Mononuclear cell (primary cell): ENCODE data around the gene MORN2.

DNA sequence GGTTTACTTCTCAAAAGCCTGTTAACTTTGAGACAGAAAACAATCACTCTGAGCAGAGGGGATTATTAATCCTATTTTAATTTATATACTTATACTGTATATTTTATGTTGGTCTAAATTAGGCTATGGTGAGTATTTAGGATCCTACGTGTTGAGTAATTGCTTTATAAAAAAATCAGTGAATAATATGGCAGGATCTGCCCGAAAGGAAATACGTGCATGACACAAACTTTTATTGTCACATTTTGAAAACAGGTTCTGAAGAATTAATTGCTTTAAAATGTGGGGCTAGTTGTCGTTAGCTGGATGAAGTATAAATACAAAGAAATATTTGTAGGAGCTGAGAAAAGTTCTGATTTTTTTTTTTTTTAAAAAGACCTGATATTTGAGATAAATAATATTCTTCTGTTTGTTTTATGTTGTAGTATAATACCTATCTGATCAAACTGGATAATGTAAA is 54.6 kb downstream of the FEZ2 start:
- RRBS, result no CpG with 5 or more reads among the region's 4 CpGs

GRCh38 chr2:36820747-36821270 is 124.3 kb downstream of the VIT start:
- RRBS, result no CpG with 5 or more reads among the region's 4 CpGs

DNA sequence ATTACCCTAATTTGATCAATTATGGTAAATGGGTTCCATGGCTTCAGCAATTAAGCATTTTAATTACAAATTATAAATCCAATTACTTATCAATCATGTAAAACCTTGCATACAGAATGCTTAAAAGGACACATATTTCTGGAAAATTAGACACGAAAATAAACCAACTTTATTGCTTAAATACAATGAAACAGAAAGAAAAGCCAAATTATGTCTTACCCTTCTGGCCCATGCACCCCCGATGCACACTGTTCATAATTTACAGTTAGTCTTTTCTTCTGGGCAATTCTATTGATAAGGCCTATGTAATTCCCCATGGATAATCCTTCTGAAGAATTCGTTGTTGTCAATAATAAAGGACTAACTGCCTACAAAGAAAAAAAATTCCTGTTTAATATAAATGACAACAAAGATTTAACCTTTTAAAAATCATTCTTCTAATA is 15.4 kb downstream of the EIF2AK2 start:
- RRBS, result no CpG with 5 or more reads among the region's 3 CpGs

DNA sequence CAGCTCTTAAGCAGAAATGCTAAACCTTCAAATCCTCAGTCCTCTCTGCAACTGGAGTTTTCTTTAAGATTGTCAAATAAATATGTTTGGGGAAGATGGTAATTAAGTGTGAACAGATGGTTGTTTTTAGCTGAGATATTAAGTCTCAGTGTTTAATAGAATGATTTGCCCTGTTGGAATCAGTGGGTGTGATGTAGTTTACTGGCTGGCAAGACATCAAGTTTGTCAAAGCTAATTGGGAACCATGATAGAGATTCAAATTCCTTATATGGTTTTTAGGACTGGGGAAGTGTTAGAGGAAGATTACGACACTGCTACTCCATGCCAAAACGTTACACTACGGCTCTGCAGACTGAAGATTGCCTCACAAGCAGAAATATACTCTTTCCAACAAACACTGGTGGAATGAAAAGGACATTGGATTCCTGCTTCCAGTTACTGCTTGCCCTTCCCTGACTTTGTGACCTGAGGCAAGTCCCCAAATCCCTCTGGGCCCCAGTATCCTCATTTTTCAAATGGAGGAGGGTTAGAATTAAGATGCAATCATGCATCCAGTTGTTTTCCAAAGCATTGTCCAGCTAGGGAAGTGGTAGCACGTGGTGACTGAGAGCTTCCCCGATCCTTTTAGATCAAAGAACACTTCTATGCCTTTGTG is 147.6 kb downstream of the CDC42EP3 start:
- RRBS, result no CpG with 5 or more reads among the region's 5 CpGs

GRCh38 chr2:37566355-37567173 is 104.9 kb downstream of the CDC42EP3 start:
- RRBS, result no CpG with 5 or more reads among the region's 5 CpGs

DNA sequence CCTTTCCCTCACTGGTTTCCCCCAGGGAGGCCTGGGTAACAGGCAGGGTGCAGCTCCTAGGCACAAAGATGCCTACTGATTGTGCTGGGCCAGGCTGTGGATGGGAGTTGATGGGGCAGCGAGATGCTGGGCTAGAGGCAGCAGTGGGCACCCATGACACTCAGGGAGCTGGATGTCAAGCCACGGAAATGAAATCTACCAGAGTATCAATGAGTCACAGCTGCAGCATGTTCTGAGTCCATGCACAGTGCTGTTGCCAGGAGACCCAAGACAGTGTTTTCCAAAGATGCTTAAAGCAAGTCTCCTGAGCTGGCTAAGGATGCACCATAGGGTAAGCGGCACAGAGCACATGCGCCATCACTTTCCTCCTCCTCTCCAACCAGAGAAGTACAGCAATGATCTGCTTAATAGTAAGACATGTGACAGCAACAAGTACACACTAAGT is 57.4 kb downstream of the CDC42EP3 start:
- RRBS, result no CpG with 5 or more reads among the region's 4 CpGs

GRCh38 chr2:37982415-37982824 is 57.3 kb downstream of the RMDN2 start:
- RRBS, result no CpG with 5 or more reads among the region's 4 CpGs

GRCh38 chr2:38037671-38038753 is 37.9 kb downstream of the CYP1B1 start:
- RRBS, result 9% methylated on average over 11 of the region's 41 CpGs

DNA sequence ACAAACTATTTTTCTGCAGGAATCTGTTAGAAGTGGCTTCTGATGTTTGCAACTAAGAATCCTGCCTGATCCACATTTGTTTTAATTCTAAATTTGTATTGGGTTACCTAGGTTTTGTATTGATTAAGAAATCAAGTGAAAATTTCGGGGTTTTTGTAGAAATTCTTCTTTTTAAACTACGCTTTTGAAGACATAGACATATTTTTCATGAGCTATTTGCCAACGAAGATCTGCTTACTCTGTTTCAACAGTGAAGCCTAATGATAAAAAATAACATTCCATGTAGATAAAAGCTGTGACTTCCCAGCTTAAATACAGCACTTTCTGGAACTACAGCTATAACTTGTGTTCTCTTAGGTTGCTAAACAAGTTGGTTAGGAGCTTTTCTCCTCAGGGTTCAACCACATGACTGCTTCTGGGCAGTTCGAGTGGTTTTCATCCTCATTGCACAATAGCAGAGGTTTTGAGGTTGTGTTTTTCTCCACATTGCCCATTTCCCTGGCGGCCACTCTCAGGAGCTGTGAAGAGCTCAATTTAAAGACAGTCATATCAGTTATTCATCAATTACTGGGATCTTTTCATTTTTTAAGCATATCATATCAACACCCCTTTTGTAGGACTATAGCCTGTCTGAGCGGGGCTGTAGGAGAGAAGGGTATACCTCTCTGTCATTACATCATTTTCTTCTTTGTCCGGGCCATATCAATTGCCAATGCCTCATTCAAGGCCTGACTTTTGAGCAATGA is 102.1 kb upstream of the CYP1B1 start:
- RRBS, result no CpG with 5 or more reads among the region's 7 CpGs

DNA sequence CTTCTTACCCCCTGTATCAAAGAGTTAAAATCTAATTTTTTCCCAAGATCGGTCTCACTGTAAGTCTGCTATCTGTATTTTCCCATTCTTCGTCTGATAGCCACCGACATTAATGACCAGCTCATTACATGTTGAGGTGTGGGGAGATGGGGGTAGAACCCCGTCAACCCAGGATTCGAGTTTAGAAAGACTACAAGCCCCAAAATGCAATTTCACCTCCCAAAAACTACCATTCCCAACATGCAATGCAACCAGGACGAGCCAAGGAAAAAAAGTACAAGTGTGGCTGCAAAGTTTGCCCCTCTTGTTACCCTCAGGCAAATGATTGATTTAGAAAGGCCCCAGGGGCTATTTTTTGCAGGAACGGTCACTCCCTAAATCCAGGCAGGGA is 264 bp upstream of the GALM start:
- RRBS, result no CpG with 5 or more reads among the region's 7 CpGs

GRCh38 chr2:38702562-38702848 is 36.6 kb downstream of the GALM start:
- RRBS, result no CpG with 5 or more reads among the region's 1 CpG

GRCh38 chr2:38749769-38750262 is 1.3 kb downstream of the SRSF7 start:
- RRBS, result no CpG with 5 or more reads among the region's 10 CpGs

DNA sequence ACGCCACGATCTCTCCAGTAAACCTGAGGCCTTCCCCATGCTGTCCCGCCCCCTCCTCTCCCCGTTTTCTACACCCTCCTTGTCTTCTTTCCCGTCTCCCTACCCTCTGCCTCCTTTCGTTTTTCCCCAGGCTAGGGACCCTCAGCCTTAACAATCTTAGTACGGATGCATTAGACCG is 263 bp upstream of the SRSF7 start:
- RRBS, result no CpG with 5 or more reads among the region's 8 CpGs

DNA sequence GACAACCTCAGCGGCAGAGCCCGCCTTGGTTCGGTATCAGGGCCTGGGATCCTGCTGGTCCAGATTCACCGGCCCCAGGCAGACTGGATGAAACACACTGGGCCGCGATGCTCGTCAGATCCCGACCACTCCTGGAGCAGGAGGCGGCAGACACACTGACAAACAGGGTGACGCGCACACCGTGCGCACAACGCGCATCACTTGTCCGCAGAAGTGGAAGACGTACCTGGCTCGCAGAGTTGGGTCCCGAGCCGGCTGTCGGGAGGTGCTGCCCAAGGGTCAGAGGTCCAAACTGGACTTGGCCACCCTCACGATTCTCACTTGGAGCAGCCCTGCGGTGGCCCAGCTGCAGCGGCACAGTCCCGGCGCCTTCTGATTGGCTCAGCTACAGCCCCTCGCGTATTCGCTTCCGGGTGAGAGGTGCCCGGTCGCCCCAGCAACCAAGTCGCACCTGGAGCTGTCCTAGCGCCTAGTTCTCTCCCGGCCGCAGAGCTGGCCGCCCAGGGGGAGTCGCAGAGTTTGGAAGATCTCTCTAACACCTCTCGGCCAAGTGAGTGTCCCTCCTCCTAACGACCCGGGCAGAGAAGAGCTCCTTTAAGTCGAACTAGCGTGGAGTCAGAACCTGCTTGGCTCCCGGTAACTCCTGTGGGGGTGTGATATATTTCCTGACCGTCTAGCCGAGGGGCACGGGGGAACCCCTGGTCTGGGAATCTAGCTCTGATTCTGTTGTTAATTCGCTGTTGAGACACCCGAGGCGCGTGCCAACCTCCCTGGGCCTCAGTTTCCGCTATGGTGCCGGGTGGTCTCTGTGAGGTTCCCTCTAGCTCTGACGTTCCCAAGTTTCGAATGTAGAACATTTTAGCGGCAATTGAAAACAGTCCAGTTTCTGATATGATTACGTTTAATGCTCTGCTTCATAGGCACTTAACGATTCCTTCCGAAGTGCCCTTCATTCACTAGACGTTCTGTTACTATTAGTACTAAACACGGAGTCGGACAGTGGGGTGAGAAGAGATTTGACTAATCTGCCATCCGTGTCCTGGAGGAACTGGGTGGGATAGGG is at the start of gene MORN2:
TSS of gene MORN2 (plus strand) at position 416 of the 1,063 bp plus-strand sequence.
- RRBS, result 3% methylated on average over 27 of the region's 63 CpGs

- RRBS, result no CpG with 5 or more reads among the region's 3 CpGs
These were observed 107.3 kb downstream of the ARHGEF33 start for GRCh38 chr2:38996700-38997595.

GRCh38 chr2:39070472-39070995 is 50.3 kb downstream of the SOS1 start:
- RRBS, result no CpG with 5 or more reads among the region's 1 CpG

DNA sequence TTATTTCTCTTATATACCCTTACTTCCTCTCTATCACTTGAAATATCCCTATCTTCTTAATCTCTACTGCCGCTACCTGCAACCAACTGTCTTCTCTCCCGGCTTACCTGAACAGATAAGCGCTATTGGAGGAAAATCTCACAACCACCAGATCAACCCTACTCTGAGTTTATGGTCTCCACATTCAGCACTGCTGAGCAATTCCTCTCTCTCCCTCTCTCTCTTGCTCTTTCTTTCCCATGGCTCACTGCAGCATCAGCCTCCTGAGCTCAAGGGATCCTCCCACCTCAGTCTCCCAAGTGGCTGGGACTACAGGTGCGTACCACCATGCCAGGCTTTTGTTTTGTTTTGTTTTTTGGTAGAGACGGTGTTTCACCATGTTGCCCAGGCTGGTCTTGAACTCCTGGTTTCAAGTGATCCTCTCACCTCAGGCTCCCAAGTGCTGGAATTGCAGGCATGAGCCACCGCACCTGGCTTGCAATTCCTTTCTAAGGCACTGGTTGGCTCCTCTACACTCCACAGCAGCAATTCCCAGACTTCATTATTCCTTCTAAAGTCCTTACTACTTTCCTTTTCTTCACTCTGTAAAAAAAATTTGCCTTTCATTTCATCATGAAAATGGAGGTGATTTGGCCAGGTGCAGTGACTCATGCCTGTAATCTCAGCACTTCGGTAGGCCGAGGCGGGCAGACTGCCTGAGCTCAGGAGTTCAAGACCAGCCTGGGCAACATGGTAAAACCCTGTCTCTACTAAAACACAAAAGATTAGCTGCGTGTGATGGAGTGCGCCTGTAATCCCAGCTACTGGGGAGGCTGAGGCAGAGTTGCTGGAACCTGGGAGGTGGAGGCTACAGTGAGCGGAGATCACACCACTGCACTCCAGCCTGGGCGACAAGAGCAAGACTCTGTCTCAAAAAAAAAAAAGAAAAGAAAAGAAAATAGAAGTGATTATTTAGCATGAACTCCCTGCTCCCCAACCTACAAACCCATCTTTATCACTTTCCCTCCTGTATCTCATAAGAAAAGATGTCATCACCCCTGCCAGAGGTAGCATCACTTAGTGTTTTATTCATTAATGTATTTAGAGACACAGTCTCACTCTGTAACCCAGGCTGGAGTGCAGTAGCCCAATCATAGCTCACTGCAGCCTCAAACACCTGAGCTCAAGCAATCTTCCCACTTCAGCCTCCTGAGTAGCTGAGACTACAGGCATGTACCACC is 8.3 kb downstream of the SOS1 start:
- RRBS, result no CpG with 5 or more reads among the region's 13 CpGs

DNA sequence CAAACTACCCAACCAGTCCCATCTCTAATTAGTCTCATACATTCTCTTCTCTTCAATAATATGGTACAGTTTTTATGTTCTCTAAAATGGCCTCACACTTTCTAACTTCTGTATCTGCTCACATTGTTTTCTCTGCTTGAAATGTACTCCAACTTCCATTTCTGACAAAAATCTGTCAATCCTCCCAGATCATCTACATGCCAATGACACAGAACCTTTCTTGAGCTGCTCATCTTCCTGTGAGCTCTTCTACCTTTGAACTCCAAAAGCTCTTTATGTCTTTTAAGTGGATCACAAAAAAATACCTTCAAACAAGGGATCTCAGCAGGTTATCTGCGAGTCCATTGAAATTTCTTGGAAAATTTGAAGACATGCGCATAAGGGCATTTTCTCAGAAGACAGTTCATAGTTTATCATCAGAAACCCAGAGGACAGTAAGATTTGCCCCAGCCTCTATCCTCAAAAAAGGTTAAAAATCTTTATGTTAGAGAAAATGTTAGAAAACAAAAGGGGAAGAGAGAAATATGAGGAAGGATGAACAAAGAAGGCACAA is 101.5 kb downstream of the MAP4K3 start:
- RRBS, result no CpG with 5 or more reads among the region's 2 CpGs

DNA sequence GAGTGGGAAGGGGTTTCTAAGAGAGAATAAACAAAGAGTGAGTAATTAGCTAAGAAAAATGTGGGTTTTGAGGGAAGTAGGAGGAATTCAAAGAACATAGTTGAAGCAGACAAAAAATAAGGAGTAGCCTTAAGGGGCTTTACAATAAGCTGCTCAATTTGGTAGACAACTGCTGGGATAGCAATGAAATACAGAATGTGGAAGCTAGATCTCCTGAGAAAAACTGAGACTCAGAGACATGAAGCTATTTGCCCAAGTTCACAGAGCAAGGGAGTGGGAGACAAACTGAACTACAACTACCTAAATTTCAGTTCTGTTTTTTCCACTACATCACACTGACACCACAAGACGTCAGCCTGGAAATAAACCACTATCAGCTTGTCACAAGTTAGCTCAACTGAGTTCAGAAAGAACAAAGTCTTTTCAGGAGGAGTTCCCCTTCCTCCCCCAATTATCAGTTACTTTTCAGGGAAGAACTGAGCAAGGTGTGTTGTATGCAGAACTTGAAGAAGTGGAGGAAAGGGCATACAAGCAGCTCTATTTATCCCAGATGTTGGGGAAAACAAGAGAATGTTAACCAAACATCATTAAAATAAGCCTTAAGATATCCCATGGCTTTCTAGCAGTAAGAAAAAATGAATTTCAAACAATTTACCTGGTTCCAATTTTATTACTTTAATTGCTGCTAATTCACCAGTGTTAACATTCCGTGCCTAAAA is 59.5 kb downstream of the MAP4K3 start:
- RRBS, result no CpG with 5 or more reads among the region's 2 CpGs